HepG2 (cell line): ENCODE measurements around a stretch of chr14.

DNA sequence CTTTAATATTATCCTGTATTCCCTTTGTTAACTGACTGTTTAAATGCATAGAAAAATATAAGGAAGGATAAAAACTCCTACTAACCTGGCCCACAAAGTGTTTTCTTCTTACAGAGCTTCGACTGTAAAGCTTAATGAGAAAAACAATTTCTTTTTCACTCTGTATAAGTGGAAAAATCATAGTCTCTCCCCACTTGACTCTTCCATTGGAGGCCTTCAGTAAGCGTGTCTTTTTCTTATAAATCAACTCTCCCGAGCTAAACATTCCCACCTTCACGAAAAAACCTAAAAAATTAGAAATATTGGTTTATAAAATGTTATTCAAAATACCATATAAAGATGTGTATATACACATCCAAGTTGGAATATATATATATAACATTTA is 53.2 kb upstream of the CATSPERB start:
- RRBS, 2 experiments: no CpG with 5 or more reads among the region's 4 CpGs
CAGE:
- cytosol, long polyA minus RNA: no peak
- cytosol, long polyA plus RNA: no peak
- long polyA plus RNA: no peak
- nucleus, long polyA minus RNA: no peak
- nucleus, long polyA plus RNA: no peak

- RRBS, 2 experiments: no CpG with 5 or more reads among the region's 8 CpGs
CAGE:
- cytosol, long polyA minus RNA: no peak
- cytosol, long polyA plus RNA: no peak
- long polyA plus RNA: no peak
- nucleus, long polyA minus RNA: no peak
- nucleus, long polyA plus RNA: no peak
Measured at GRCh38 chr14:91883454-91883945, 16.2 kb upstream of the TC2N start.

GRCh38 chr14:91919809-91920211 is 27.7 kb downstream of the FBLN5 start:
- RRBS, 2 experiments: no CpG with 5 or more reads among the region's 4 CpGs
CAGE:
- cytosol, long polyA minus RNA: no peak
- cytosol, long polyA plus RNA: no peak
- long polyA plus RNA: no peak
- nucleus, long polyA minus RNA: no peak
- nucleus, long polyA plus RNA: no peak

DNA sequence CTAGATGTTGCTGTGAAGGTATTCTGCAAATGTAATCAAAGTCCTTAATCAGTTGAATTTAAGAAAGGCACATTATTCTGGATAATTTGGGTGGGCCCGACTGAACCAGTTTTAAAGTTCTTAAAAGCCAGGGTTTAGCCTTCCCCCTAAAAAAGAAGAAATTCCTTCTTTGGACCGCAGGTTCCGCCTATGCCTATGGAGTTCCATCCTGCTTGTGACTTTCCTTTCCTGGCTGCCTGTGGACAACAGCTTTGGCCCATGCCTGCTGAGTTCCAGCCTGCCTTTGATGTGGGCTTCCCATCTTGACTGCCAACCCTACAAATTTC is 42.2 kb upstream of the FBLN5 start:
- RRBS, 2 experiments: no CpG with 5 or more reads among the region's 3 CpGs
CAGE:
- cytosol, long polyA minus RNA: no peak
- cytosol, long polyA plus RNA: no peak
- long polyA plus RNA: no peak
- nucleus, long polyA minus RNA: no peak
- nucleus, long polyA plus RNA: no peak

- RRBS, 2 experiments: no CpG with 5 or more reads among the region's 2 CpGs
CAGE:
- cytosol, long polyA minus RNA: no peak
- cytosol, long polyA plus RNA: no peak
- long polyA plus RNA: no peak
- nucleus, long polyA minus RNA: no peak
- nucleus, long polyA plus RNA: no peak
Measured at GRCh38 chr14:92105392-92105752, 1.0 kb downstream of the ATXN3 start.

GRCh38 chr14:92142871-92143690 is 21.3 kb downstream of the CPSF2 start:
- RRBS, 2 experiments: no CpG with 5 or more reads among the region's 9 CpGs
CAGE:
- cytosol, long polyA minus RNA: no peak
- cytosol, long polyA plus RNA: no peak
- long polyA plus RNA: no peak
- nucleus, long polyA minus RNA: start-site peak on the plus strand at chr14:92143639-92143700, 11 reads
- nucleus, long polyA plus RNA: no peak

- RRBS, 2 experiments: no CpG with 5 or more reads among the region's 22 CpGs
CAGE:
- cytosol, long polyA minus RNA: no peak
- cytosol, long polyA plus RNA: no peak
- long polyA plus RNA: no peak
- nucleus, long polyA minus RNA: no peak
- nucleus, long polyA plus RNA: no peak
Measured at GRCh38 chr14:92460877-92461774, 52.5 kb upstream of the RIN3 start.

- RRBS, 2 experiments: no CpG with 5 or more reads among the region's 10 CpGs
CAGE:
- cytosol, long polyA minus RNA: no peak
- cytosol, long polyA plus RNA: no peak
- long polyA plus RNA: no peak
- nucleus, long polyA minus RNA: no peak
- nucleus, long polyA plus RNA: no peak
Measured at GRCh38 chr14:92487687-92488279, 25.8 kb upstream of the RIN3 start.

GRCh38 chr14:92511405-92511967 is 2.1 kb upstream of the RIN3 start:
- RRBS, 2 experiments: no CpG with 5 or more reads among the region's 5 CpGs
CAGE:
- cytosol, long polyA minus RNA: no peak
- cytosol, long polyA plus RNA: no peak
- long polyA plus RNA: no peak
- nucleus, long polyA minus RNA: no peak
- nucleus, long polyA plus RNA: no peak

DNA sequence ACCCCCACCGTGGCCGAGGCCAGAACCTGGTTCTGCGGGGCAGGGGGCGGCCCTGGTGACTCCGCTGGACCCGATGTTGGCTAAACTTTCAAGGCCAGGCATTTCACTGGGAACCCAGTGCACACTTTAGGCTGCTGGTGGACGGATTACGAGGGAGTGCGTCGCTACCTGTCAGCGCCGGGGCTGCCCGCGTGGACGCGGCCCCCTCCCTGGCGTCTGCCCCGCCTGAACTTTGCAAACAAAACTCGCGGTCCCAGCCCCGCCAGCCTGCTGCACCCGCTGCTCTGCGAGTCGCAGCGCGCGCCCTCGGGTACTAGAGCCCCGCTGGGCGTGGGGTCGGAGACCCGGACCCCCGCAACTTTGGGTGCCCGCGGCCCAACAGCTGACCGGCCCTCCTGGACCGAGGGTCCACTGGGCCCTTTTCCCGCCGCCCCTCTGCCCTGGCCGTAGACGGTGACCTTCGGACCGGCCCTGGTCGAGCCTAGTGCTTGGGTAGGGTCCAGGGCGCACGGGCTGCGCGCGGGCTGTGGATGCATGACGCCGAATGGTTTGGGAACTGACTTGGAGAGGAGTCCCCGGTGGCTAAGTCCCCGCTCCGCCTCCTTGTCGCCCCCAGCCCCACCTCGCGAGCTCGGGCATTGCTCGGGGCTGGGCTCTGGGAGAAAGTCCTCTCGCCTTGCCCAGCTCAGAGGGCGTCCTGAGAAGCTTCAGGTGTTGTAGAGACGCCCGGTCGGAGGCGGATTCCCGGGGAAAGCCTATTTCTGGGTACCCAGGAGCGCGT is 714 bp downstream of the RIN3 start:
- RRBS, 2 experiments: under 1 to 3% methylated on average over 13 to 15 of the region's 68 CpGs
CAGE:
- cytosol, long polyA minus RNA: no peak
- cytosol, long polyA plus RNA: no peak
- long polyA plus RNA: no peak
- nucleus, long polyA minus RNA: no peak
- nucleus, long polyA plus RNA: no peak

- RRBS, 2 experiments: 90 to 98% methylated on average over 2 to 3 of the region's 17 CpGs
CAGE:
- cytosol, long polyA minus RNA: no peak
- cytosol, long polyA plus RNA: no peak
- long polyA plus RNA: no peak
- nucleus, long polyA minus RNA: no peak
- nucleus, long polyA plus RNA: no peak
Measured at GRCh38 chr14:92555516-92556763, 42.4 kb downstream of the RIN3 start.

- RRBS, 2 experiments: no CpG with 5 or more reads among the region's 6 CpGs
CAGE:
- cytosol, long polyA minus RNA: no peak
- cytosol, long polyA plus RNA: no peak
- long polyA plus RNA: no peak
- nucleus, long polyA minus RNA: no peak
- nucleus, long polyA plus RNA: no peak
Measured at GRCh38 chr14:92638875-92639252, 109.6 kb downstream of the LGMN start.

- RRBS, 2 experiments: 90 to 93% methylated on average over 5 of the region's 39 CpGs
CAGE:
- cytosol, long polyA minus RNA: no peak
- cytosol, long polyA plus RNA: no peak
- long polyA plus RNA: no peak
- nucleus, long polyA minus RNA: no peak
- nucleus, long polyA plus RNA: no peak
Measured at GRCh38 chr14:92651838-92652897, 96.3 kb downstream of the LGMN start.

- RRBS, 2 experiments: no CpG with 5 or more reads among the region's 6 CpGs
CAGE:
- cytosol, long polyA minus RNA: no peak
- cytosol, long polyA plus RNA: no peak
- long polyA plus RNA: no peak
- nucleus, long polyA minus RNA: no peak
- nucleus, long polyA plus RNA: no peak
Measured at GRCh38 chr14:92653042-92653271, 95.5 kb downstream of the LGMN start.

GRCh38 chr14:92668278-92668746 is 80.1 kb downstream of the LGMN start:
- RRBS, 2 experiments: no CpG with 5 or more reads among the region's 2 CpGs
CAGE:
- cytosol, long polyA minus RNA: no peak
- cytosol, long polyA plus RNA: no peak
- long polyA plus RNA: no peak
- nucleus, long polyA minus RNA: no peak
- nucleus, long polyA plus RNA: no peak

- RRBS, 2 experiments: no CpG with 5 or more reads among the region's 1 CpG
CAGE:
- cytosol, long polyA minus RNA: no peak
- cytosol, long polyA plus RNA: no peak
- long polyA plus RNA: no peak
- nucleus, long polyA minus RNA: no peak
- nucleus, long polyA plus RNA: no peak
Measured at GRCh38 chr14:92692932-92693296, 55.5 kb downstream of the LGMN start.

DNA sequence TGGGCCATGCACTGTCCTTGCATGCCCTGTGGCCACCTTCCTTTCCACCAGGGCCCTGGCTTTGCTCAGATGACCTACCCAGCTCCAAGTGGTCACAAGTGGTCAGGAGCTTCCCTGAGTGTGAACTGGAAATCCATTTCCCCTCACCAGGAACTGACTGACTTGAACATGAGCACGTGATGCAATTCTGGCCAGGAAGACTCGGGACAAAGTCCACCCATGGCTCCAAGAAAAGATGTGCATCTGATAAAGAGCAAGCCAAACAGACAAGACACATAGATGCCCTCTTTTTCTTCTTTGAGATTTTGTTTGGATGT is 21.7 kb downstream of the LGMN start:
- RRBS, 2 experiments: no CpG with 5 or more reads among the region's 2 CpGs
CAGE:
- cytosol, long polyA minus RNA: no peak
- cytosol, long polyA plus RNA: no peak
- long polyA plus RNA: no peak
- nucleus, long polyA minus RNA: no peak
- nucleus, long polyA plus RNA: no peak

- RRBS, 2 experiments: no CpG with 5 or more reads among the region's 3 CpGs
CAGE:
- cytosol, long polyA minus RNA: no peak
- cytosol, long polyA plus RNA: no peak
- long polyA plus RNA: no peak
- nucleus, long polyA minus RNA: no peak
- nucleus, long polyA plus RNA: no peak
Measured at GRCh38 chr14:92770309-92770766, 21.9 kb upstream of the LGMN start.

GRCh38 chr14:93045895-93046980 is 69.5 kb downstream of the ITPK1 start:
- RRBS, 2 experiments: no CpG with 5 or more reads among the region's 24 CpGs
CAGE:
- cytosol, long polyA minus RNA: no peak
- cytosol, long polyA plus RNA: no peak
- long polyA plus RNA: no peak
- nucleus, long polyA minus RNA: no peak
- nucleus, long polyA plus RNA: no peak

- RRBS, 2 experiments: no CpG with 5 or more reads among the region's 6 CpGs
CAGE:
- cytosol, long polyA minus RNA: no peak
- cytosol, long polyA plus RNA: no peak
- long polyA plus RNA: no peak
- nucleus, long polyA minus RNA: no peak
- nucleus, long polyA plus RNA: no peak
Measured at GRCh38 chr14:93047348-93047763, 68.4 kb downstream of the ITPK1 start.